Peyer's patch (tissue), 4 donors: ENCODE measurements around a stretch of chr1.

GRCh38 chr1:206734713-206735712 lies 35.6 kb upstream of the IL19 start:
- PRO-cap = no peak
- RAMPAGE, long total RNA, 4 experiments = no peak in any of the 4 experiments

GRCh38 chr1:206865006-206865471 lies 384 bp upstream of the IL20 start:
- PRO-cap = no peak
- RAMPAGE, long total RNA, 4 experiments = no peak in any of the 4 experiments

DNA sequence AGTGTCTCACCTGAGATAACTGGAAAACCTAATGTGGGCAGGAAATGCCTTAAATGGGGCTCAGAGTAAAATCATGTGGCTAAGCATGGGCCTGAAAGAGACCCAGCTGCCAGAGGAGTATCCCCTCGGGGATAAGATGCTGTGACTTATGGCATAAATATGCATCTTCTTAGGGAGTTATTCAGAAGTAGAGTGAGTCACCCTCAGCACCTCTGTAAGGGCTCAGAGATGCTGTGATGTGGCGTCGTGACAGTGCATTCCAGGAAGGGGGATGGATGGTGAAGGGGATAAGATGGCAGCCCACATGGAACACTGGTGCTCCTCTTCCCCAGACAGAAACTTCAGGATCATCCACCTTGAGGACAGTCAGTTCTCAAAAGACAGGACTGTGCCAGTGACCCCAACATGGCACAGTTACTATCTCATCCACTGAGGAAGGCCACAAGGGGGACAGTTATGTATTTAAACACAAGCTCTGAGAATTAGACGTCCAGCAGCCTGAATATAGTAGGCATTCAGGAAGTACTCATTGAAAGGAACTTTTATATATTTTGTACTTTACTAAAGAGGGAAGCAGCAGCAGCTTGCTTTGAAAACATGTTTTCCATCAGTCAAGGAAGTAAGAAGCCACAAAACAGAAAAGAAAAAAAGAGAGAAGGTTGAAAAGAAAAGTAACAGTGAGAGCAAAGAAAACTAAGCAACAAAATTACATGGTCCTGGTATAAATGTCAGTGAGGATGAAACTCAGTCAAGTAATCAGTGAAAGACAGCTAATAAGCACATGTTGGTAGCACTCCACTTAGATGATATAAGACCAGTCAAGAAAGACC lies 8.3 kb downstream of the IL24 start:
- PRO-cap = no peak
- RAMPAGE, long total RNA, 4 experiments = no peak in any of the 4 experiments

GRCh38 chr1:206992707-206993265 lies 22.5 kb upstream of the FCAMR start:
- PRO-cap = no peak
- RAMPAGE, long total RNA, 4 experiments = no peak in any of the 4 experiments

DNA sequence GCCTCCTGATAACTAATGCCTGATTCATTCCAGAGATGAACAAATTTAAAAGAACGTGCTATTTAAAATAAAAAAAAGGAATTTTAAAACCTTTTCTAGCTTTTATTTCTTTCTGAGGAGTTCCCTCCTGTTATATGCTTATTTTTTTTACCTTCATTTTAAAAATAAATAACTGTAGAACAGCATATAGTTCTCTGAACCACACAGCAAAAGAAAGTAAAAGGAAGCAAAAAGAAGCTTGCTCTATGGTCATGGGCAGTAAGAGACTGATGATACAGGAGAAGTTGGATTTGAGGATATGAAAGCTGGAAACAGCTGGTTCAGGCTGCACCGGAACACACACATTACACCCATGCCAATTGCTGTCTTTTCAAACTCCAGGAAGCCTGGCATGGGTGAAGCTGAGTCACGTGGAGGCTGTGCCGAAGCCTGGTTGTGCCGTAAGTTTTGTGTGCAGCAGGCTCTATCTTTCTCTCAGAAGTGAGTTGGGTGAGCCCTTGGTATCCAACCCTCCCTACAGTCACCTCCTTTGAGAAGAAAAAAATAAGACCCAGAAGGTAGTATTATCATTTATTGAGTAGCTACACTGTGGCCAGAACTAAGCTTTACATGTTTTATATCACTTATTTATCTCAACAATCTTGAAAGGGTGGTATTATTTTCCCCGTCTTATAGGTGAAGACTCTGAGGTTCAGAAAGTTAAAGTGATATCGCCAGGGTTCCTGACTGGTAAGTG lies 14.4 kb downstream of the C1orf116 start:
- PRO-cap = no peak
- RAMPAGE, long total RNA, 4 experiments = no peak in any of the 4 experiments

DNA sequence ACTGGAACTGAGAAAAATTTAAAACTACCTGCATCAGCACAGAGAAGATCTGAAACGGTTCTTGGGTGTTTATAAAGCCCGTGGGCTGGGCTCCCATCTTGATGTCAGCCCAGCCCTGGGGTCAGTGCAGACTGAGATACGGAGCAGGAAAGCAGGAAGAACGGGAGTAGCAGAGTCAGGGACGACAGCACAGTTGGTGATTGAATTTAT lies 11.6 kb downstream of the C1orf116 start:
- PRO-cap = no peak
- RAMPAGE, long total RNA, 4 experiments = no peak in any of the 4 experiments

DNA sequence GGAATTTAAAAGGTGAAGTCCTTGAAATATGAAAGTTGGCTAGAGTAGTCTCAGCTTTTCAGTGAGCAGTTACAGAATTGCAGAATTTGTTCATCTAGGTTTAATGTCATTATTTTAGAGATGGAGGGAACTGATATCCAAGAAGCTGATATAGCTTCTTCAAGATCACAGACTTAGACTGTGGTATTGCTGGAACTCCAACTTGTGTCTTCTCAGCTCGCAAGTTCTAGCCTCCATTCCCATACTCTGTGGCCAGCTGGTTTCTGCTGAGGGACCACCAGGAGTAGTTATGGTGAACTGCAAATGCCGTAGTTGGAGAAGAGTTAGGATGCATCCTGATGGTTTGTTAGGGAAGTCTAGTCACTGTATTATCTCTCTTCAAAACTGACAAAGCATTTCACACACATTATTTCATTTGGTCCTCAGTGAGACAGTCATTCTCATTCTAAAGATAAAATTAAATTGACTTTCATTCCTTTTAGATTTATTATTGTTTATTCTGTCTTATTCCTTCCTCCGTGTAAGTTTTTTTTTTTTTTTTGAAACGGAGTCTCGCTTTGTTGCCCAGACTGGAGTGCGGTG lies 2.0 kb downstream of the C4BPA start:
- PRO-cap = no peak
- RAMPAGE, long total RNA, 4 experiments = no peak in any of the 4 experiments

DNA sequence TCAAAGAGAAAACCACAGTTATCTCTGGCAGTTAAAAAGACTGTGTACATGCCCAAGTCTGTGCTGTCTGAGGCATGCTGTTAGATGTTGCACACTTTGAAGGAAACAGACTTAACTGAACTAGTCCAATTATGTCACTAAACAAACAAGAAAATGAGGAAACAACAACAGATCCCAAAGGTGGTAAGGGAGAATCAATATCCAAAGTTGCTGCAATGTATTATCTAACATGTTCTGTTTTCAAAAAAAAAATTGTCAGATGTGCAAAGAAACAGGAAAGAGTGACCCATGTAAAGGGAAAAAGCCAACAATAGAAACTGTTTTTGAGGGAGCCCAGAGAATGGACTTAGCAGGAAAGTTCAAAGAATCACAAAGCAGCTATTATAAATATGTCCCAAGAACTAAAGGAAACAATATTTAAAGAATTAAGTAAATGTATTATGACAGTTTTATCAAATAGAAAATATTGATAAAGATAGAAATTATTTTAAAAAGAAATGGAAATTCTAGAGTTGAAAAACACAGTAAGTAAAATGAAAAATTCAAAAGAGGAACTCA lies 24.7 kb downstream of the C4BPA start:
- PRO-cap = no peak
- RAMPAGE, long total RNA, 4 experiments = no peak in any of the 4 experiments

- PRO-cap = no peak
- RAMPAGE, long total RNA, 4 experiments = no peak in any of the 4 experiments
Observed at GRCh38 chr1:207240279-207240765, 81.2 kb upstream of the CD55 start.

DNA sequence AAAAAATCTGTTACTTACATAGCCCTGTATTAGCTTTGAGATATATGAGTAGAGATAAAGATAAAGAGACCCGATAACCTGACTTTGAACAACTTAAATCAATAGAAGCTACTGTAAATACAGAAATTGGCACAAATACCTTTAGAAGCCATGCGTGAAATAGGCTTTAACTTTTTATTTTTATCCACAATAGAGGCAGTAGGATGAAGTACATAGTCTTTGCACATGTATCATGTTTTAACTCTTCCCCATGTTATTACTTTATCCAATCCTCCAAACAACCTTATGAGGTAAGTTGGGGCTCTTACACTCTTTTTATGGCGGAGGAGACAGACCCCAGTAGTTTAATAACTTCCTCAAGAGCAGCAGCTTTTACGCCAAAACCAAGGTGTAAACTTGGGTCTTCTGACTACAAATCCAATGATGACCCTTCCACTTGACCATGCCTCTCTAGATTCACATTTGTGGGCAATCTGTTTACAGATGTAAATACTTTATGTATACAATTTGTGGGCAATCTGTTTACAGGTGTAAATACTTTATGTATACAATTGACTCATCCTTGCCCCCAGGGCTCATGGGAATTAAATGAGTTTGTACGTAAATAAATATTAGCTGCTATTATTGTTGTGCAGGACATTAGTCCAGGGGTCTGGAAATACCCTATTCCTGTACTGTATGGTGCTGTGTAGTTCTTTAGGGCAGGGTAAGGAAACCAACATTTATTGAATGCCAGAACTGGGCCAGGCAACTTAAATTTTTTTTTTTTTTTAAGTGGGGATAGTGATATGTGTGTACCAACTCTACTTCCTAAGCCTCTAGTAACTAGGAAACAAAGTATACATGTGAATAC lies 2.3 kb downstream of the CD55 start:
- PRO-cap = no peak
- RAMPAGE, long total RNA, 4 experiments = no peak in any of the 4 experiments

GRCh38 chr1:207333148-207334071 lies 11.9 kb downstream of the CD55 start:
- PRO-cap = no peak
- RAMPAGE, long total RNA, 4 experiments = no peak in any of the 4 experiments

DNA sequence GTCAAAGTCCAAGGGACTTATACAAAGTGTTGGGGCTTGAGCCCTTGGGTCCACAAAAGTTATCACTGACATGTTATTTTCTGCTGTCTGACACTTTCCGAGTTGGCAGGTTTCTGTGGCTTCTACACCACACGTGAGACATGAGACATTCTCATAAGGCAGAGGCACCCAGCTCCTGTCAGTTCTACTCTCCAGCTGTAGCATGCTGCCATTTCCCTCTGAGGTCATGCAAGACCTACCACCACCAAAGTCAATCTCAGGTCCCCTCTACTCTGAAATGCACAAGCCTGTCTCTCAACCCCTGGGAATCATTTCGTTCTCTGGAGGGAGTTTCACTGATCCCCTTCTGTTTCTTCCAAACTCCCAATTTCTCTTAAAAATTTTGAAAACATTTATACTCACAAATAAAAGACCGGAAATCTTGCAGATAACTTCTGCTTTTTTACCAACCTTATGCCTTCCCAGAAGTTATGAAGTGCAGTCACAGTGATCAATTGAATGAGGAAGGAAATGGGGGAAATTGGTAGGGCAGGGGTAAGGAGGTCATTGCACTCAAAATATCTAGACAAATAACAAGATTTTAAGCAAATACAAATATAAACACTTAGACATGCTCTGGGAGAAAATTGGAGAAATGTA lies 39.4 kb upstream of the CR2 start:
- PRO-cap = no peak
- RAMPAGE, long total RNA, 4 experiments = no peak in any of the 4 experiments

GRCh38 chr1:207737502-207737790 lies 14.4 kb upstream of the CD46 start:
- PRO-cap = no peak
- RAMPAGE, long total RNA, 4 experiments = no peak in any of the 4 experiments

- PRO-cap = no peak
- RAMPAGE, long total RNA, 4 experiments = start-site peak on the plus strand in 1 of 4 experiments, at chr1:207755930-207756037 at its widest, 7 reads per replicate
Observed at GRCh38 chr1:207755953-207756695, 4.3 kb downstream of the CD46 start.

GRCh38 chr1:207766386-207766853 lies 14.6 kb downstream of the CD46 start:
- PRO-cap = no peak
- RAMPAGE, long total RNA, 4 experiments = no peak in any of the 4 experiments

DNA sequence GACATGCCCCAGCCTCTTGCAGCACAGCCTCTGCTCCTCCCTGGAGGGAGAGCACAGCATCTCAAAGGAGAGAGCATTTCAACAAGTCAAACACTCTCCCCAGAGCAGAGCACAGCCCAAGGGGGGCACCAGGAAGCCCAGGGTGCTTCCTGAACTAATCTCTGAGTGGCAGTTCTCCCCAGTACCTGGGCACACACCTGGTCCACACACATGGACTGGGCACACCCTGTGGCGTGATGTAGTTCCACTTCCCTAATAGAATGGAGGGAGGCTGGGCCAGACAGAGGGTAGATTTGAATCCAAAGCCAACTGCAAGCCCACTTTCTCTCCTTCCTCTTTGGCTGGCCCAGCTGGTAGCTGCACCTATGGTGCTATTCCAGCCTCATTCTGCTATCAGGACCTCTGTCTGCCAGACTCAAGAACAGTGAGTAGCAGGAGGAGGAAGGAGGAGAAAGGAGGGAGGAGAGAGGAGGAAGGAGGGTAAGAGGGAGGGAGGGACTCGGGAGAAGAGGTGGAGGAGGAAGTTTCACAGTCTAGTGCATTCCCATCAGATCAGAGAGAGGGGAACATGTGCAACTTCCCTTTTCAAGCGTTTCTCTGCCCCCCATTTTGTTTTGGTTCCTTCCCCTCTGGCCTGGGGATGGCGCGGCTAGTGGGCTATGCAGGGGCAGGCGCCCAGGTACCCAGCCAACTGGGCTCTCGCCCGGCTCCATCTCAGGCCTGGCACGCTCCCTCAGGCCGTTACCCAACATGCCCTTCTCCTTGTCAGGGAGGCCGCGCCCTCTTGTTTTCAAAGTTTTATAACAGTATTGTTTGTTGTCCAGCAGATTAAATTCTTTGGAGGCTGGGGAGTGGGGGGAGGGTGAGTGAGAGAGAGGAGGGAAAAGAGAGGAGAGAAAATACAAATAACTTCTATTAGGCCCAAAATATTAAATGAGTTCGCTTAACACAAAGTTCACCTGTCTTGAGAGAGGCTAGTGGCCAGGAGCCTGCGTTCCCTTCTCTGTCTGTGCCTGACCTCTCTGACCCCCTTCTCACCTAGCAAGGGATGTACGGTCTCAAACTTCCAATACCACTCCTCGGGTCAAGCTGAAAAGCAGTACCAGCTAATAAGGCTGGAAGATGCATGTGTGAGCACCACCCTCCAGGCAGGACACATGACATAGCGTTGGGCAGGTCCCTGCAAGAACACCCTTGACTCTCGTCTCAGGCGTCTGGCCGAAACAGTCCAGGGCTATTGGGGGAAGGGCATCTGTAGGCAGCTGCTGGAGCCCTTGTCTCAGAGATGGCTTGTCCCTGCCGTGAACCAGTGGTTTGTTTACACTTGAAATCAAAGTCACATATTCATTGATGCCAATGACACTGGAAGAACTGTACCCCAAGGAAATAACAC lies 56.0 kb downstream of the CD46 start:
- PRO-cap = bidirectional peak, plus-strand start at position 550 of the sequence, minus-strand start at position 389 of the sequence
- RAMPAGE, long total RNA, 4 experiments = no peak in any of the 4 experiments

DNA sequence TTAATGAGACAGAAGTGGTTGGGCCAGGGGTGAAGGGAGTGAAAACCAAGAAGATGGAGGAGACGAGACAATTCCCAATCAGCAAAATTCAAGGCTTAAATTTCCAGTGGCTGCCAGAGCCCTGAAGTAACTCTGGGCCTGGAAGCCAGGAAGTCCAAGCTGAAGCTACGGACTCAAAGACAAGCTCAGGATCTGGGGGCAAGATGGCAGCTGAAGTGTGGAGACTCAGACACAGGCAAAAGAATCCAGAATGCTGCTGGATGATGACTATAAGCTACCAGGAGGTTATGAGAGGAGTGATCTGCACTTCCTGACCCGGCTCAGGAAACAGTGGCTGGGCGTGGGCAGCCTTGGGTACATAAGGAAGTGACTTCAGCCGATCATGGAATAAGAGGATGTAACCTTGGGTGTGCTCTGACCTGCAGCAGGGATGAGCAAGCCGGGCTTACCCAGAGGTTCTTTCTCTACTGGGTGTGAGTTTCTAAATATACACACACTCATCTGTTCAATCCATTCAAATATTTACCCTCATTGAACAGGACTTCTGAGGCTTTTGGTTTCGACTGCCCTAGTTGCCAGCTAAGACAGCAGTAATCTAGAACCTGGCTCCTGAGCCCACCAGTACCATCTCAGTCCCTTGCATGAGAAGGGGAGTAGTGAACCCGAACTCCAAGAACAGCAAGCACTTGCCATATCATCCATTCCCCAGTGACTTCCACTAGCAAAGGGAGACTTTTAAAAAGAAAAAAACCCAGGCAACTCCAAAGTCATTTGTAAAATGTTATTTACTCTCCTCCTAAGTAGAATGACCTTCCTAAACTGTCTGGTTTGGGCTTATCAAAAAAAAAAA lies 62.6 kb downstream of the CD34 start:
- PRO-cap = bidirectional peak, plus-strand start at position 417 of the sequence, minus-strand start at position 245 of the sequence
- RAMPAGE, long total RNA, 4 experiments = no peak in any of the 4 experiments

GRCh38 chr1:207941483-207942115 lies 30.7 kb upstream of the CD34 start:
- PRO-cap = unidirectional peak, plus-strand start at chr1:207941863
- RAMPAGE, long total RNA, 4 experiments = no peak in any of the 4 experiments

DNA sequence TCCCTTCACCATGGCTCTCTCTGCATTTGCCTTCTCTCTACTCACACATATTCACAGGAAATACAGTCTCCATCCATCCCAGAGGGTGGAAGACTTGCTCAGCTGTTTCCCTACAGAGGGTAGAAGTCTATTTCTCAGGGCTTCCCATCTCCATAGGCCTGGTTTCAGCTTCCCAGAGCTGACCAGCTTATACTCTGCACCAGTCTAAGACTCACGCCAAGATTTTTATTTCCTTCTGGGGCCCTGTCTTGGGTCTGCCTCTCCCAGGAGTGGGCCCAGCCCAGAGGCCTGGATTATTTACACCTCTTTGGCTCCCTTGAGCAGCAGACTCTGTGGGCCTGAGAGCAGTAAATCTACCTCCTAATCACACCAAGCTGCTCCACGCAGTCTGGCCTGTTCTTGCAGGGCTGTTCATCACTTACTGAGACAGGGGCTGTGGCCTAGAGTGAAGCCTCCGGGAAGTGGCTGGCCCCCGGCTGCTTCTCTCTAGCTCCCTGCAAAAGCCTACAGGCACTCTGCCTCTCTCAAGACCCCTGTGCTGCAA lies 102.4 kb downstream of the PLXNA2 start:
- PRO-cap = no peak
- RAMPAGE, long total RNA, 4 experiments = no peak in any of the 4 experiments

GRCh38 chr1:208150620-208151150 lies 93.5 kb downstream of the PLXNA2 start:
- PRO-cap = unidirectional peak, plus-strand start at chr1:208151017
- RAMPAGE, long total RNA, 4 experiments = no peak in any of the 4 experiments